Metanephros (tissue), 2 donors: ENCODE measurements around the gene IDI1.

DNA sequence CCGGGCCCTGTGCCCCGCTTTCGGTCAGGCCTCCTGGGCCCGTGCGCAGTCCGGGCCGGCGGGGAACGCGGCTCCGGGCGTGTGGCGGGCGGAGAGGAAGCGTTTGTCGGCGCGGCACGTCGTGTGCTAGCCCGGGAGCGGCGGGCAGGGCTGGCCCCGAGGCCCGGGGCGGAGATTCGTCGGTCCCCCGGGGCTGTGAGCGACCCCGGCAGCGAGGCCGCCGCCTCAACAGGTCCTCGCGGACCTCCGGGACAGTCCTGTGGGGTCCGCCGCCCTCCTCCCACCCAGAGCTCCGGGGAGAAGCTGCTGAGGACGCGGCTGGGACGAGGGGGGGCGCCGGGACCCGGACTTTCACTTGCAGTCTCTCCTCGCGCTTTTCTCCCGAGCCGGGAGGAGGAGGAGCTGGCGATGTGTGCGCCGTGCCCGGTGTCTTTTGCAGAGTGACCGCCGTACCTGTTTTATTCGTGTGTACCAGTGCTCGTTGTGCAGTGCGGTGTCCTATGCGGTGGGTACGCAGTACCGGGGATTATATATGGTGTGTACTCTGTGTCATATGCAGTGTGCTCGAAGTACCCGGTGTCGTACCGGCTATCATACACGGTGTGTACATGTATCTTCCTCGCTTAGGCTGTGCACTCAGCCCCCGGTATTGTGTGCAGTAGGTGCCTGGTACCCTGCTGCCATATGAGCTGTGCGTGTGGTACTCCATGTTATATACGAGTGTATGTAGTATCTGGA, 827 bp downstream of the ZMYND11 start:
- RAMPAGE, long total RNA: no peak

- RAMPAGE, long total RNA: no peak
These were observed 171.5 kb downstream of the ZMYND11 start for GRCh38 chr10:306484-307500.

- RAMPAGE, long total RNA: no peak
These were observed 213.2 kb downstream of the ZMYND11 start for GRCh38 chr10:348306-349005.

DNA sequence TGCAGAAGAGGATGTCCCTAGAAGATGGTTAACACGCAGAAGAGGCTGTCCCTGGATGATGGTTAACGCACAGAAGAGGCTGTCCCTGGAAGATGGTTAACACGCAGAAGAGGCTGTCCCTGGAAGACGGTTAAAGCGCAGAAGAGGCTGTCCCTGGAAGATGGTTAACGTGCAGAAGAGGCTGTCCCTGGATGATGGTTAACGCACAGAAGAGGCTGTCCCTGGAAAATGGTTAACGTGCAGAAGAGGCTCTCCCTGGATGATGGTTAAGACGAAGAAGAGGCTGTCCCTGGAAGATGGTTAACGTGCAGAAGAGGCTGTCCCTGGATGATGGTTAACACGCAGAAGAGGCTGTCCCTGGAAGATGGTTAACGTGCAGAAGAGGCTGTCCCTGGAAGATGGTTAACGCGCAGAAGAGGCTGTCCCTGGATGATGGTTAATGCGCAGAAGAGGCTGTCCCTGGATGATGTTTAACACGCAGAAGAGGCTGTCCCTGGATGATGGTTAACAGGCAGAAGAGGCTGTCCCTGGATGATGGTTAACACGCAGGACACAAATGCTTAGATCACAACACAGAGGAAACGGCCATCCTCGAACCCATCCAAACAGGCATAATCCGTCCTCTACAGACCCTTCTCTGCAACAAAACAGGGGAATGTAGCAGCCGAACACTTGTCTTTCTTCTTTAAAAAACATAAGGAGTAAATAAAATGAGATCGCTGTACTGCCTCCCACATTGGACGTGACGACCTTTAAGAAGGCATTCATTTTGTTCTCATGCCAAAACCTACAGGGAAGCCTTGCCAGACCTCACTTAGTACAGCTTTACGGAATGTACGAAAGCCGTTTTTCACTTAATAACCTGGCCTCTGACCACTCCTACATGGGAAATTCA, 244.9 kb downstream of the ZMYND11 start:
- RAMPAGE, long total RNA: no peak

DNA sequence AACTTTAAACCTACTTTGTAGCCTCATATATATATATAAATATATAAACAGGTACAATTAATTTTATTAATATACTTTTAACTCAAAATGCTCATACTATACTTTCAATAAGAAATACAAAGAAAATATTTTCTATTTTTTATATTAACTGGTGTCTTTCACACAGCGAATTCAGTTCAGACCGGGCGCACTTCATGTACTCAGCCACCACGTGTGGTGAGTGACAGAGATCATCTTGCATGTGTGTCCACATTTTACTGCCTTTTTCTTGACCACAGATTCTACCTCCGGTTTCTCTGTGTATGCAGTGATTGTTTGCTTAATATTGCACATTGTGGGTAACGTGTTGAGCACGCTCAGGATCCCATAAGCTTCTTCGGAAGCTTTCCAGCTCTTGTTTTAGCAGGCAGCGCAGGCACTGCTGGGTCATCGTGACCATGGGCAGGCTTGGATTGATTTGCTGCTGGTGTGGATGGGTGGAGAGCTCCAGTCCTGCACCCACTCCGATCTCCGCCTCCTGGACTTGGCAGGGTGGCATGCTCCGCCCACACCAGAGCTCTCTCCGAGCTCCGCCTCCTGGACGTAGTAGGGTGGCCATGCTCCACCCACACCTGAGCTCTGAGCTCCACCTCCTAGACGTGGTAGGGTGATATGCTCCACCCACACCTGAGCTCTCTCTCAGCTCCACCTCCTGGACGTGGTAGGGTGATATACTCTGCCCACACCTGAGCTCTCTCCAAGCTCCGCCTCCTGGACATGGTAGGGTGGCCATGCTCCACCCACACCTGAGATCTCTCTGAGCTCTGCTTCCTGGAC, 253.3 kb downstream of the DIP2C start:
- RAMPAGE, long total RNA: no peak

GRCh38 chr10:513257-513819, 176.1 kb downstream of the DIP2C start:
- RAMPAGE, long total RNA: no peak

DNA sequence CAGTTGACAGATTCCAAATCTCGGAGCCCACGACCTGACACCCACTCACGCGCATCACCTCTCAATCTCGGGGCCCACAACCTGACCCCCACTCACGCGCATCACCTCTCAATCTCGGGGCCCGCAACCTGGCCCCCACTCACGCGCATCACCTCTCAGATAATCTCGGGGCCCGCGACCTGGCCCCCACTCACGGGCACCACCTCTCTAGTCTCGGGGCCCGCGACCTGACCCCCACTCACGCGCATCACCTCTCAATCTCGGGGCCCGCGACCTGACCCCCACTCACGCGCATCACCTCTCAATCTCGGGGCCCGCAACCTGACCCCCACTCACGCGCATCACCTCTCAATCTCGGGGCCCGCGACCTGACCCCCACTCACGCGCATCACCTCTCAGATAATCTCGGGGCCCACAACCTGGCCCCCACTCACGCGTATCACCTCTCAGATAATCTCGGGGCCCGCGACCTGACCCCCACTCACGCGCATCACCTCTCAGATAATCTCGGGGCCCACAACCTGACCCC, 105.1 kb downstream of the DIP2C start:
- RAMPAGE, long total RNA: no peak

GRCh38 chr10:628255-628864, 61.1 kb downstream of the DIP2C start:
- RAMPAGE, long total RNA: no peak

DNA sequence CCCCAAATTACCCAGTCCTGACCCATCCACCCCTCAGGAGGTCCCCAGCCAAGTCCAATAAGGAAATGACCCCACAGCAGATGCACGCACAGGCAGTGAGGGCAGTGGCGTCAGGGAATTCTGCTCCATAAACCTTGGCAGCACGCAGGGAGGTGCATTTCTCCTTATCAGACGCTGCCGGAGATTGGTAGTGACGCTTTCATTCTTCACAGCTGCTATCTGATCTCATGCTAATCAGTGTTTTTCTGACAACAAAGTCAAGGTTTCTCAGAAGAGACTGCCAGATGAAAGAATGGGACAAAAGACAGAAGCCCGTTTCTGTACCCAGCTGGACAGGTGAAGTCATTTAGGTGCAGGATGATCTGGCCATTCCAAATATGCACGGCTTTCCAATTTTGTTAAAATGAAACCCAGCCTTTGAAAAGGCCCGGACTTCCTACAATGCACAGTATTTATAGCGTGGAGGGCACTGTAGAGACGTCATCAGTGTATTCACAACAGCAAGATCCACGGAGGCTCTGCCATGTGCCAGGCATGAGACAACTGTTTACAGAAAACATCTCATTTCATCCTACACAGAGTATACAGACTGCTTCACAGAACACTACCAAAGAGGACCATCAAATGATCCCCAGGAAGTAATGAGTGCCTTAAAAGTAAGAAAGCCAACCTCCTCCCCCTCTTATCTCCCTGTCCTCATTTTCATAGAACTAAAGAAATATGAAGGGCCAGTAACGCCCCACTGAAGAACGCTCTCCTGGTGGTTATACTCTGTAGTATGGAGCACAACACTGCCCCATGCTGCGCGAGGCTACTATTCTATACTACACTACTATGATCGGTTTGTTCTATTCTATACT, 35.2 kb downstream of the DIP2C start:
- RAMPAGE, long total RNA: no peak

DNA sequence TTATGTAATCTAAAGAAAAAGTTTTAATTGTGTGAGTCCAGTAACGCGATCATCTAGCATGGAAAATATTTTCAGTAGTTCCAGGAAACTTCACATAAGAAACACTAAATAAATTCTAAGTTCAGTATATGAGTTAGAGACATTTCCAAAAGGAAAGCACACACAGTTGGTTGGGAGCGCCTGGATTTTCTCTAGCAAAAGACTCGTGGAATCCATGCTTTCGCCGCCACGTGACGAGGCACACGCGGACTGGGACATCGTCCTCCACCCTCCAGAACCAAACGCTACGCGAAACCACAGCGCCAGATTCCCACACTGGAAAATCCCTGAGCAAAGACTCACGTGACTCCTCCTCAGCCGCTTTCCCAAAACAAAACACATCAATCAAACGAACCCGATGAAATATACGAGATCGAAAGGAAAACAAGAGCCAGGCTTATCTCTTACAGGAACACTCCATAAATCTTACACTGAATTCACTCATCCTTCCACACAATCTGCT, 24.0 kb downstream of the DIP2C start:
- RAMPAGE, long total RNA: no peak

GRCh38 chr10:679987-680822, 9.3 kb downstream of the DIP2C start:
- RAMPAGE, long total RNA: no peak

DNA sequence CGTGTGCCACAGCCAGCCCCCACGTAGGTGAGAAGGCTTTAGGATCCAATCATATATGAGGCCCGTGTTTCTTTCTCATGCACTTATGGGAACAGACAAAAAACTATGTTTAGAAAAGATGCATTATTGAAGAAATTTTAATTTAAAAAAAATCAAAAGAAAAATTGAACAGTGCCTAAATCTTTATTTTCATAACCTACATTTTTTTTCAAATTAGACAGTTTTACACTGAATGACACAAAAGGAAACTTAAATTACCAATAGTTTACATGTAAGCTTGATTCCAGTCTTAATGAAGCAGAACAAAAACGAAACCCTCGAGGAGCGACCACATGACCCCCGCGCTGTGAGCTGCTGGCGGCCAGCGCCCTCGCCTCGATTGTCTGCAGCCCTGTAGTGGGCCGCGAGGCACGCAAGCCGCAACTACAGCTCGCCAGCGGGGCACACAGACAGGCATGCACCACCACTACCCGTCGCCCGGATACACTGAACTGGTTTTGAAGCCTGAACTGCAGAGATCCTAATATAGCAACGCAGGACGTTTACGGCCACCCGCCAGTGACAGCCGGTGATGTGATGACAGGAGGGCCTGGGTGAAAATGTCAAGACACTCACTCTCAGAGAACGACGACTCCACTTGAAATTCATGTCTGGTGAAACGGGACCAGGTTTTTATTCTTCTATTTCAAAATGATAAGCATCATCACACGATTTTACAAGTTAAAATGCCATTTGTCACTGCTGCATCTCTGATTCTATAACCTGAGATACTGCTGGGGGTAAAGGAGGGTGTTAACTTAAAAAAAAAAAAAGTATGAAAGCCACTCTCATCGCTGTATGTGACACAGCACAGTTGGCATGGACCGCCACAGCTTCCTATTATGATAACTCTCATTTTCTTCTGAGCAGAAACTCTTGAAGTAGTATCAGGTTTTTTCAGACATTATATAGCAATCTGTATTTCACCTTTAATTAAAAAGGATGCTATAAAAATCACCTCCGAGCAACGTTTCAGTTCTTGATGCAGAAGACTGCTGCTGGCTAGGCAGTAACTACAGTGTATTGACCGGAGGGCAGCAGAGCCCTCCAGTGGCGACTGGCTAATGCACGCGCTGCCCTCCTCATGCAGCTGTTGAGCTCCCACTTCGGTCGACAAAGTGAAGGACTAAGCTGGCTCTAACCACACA, 120.3 kb upstream of the DIP2C start:
- RAMPAGE, long total RNA: no peak

DNA sequence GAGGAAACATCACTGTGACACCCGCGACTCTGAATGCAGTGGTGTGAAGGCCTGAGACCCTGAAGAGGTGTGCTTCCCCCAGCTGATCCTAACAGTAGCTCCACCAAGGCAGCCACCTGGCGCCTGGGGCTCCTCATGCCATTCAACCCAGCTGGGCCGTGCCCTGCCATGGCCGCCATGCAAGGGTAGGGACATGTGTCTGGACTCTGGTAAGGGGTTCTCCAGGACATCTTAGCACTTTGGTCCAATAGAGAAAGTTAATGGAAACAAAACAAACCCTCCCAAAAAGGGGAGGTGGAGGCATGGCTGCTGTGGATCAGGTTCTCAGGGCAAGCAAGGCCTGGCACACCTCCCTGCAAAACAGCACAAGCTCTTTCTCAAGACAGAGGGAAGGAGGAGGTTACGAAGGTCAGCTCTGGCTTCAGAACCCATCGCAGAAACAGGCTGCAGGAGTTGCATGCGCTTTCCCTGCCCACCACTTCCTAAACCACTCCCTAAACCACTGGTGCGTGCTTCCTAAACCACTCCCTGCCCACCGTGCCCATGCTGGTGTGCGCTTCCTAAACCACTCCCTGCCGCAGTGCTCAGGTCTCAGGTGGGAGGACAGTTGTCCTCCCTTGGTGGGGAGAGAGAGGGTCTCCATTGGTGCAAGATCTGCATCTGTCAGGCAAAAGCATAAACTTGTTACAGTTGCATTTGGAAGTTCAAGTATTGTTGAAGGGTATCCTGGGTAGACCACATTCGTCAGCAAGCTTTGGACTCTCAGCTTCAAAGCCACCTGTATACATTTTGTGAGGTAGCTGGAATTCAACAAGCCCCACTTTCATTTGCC, 108.6 kb downstream of the LARP4B start:
- RAMPAGE, long total RNA: no peak

GRCh38 chr10:863651-864396, 67.7 kb downstream of the LARP4B start:
- RAMPAGE, long total RNA: no peak

GRCh38 chr10:872918-873584, 58.5 kb downstream of the LARP4B start:
- RAMPAGE, long total RNA: no peak

DNA sequence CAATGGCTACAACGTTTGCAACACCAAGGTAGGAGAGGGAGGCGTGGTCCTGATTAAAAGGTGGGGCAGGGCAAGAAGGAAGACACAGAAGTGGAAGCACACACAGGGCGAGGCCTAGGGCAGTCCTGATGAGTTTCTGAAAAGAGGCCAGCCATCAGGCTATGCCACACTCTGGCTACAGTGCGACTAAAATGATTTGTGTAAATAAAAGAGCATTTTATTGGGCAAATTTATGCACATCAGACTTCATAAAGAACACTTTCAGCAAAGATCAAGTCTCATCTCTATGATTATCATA, 5.1 kb downstream of the LARP4B start:
- RAMPAGE, long total RNA: no peak

GRCh38 chr10:1026609-1026887, 889 bp upstream of the IDI2 start:
- RAMPAGE, long total RNA: no peak

- RAMPAGE, long total RNA: no peak
These were observed at the start of gene IDI1 for GRCh38 chr10:1048984-1050114. Gene IDI1 (minus strand): TSS chr10:1049119.

- RAMPAGE, long total RNA: no peak
These were observed 15.8 kb downstream of the WDR37 start for GRCh38 chr10:1071825-1072608.

DNA sequence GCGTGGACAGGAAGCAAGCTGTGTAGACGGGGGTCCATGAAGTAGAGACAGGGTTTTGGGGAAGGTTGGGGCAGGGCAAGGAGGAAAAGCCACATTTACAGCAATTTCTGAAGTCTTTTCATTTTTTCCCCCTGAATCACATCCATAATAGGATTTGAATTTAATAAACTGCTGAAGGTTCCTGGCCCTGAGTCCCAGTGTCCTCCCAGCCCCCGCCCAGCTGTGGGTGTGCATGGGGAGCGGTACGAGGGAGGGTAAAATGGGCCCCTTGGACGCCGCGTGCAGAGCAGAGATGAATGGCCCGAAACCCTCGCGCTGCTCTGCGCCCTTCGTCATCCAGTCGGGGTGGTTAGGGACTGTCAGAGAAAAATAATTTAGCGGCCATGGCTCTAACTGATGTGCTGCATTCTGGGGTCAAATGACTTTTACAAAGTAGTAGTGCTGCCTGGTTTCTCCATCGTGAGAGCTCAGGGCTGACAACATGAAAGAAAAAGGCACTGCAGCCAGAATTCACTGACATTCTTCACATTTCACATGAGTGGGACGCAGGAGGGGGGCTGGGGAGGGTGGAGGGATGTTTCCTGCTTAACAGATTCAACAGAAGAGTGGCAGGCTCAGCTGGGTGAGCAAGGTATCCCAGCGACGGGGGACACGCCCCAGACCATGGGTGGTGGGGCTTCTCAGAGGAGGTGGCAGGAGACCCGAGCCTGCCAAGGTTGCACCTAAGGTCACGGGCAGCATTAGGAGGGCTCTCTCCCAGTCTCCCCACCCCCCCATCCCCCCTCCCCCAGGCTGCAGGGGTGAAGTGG, 304.4 kb downstream of the WDR37 start:
- RAMPAGE, long total RNA: no peak